Neural crest cell (in vitro differentiated cells): ENCODE data around the gene SPATA2.

GRCh38 chr20:49256922-49257149, 21.0 kb downstream of the ZNFX1 start:
- PRO-cap = no peak

- PRO-cap = bidirectional peak, plus-strand start at chr20:49278642, minus-strand start at chr20:49278428; bidirectional peak, plus-strand start at chr20:49279333, minus-strand start at chr20:49279215
Measured at GRCh38 chr20:49278536-49279414, 918 bp upstream of the ZNFX1 start.

DNA sequence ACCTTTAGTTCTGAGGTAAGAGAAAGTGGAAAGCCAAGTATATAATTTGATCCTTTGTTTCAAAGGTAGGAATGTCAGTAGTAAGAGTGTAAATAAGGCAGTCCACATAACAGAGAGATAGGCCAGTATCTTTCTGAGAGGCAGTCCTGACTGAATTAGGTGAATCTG, 6.0 kb upstream of the ZNFX1 start:
- PRO-cap = no peak

- PRO-cap = no peak
Measured at GRCh38 chr20:49284802-49285326, 7.0 kb upstream of the ZNFX1 start.

DNA sequence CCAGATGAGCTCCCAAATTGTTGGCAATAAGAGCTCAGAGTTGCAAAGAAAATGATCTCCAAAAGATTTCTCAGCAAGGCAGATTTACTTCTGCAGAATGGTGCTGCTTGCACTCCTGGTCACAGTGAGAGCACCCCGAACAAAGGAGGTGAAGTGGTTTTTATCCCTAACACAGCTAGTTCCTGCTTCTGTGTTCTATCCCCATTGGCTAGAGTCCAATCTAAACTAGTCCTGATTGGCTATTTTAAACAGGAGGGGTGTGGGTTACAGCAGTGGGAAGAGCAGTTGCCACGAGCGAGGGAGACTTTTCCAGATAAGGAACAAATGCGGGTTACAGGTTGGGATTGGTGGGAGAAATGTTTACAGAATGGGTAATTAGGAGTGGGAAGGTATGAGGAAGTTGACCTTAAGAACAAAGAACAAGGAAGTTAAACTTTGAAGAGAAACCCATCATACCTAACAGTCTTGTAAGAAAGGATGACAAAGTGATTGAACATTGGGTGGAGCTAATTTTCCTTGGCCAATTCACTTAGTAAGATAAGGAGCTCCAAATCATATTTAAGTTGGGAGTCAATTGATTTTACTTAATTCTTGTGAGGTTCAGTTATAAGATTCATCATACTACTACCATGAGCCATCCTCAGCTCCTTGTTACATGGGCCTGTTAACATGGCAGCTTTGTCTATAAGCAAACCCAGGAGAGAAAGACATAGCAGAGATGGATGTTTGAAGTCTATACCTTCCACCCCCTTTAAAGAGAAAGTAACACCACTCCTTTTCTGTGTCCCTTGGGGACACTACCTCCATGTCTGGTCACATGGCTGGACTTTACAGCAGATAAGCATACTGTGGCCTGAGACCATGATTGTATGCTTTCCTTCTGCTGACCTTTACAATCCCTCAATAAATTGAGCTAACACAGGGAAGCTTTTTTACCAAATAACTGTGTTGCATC, 9.5 kb upstream of the ZNFX1 start:
- PRO-cap = no peak

DNA sequence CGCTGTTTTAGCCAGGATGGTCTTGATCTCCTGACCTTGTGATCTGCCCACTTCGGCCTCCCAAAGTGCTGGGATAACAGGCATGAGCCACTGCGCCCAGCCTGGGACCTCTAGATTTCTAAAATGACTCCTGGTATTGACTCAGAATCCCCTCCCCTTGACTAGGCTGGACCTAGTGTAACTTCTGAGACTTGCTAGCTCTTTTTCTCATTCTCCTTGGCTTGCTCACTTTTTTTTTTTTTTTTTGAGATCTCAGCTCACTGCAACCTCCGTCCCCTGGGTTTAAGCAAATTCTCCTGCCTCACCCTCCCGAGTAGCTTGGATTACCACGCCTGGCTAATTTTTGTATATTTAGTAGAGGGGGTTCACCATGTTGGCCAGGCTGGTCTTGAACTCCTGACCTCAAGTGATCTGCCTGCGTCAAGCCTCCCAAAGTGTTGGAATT, 12.1 kb upstream of the ZNFX1 start:
- PRO-cap = no peak

- PRO-cap = no peak
Measured at GRCh38 chr20:49478035-49478696, 4.3 kb downstream of the KCNB1 start.

- PRO-cap = no peak
Measured at GRCh38 chr20:49483278-49483938, 940 bp upstream of the KCNB1 start.

DNA sequence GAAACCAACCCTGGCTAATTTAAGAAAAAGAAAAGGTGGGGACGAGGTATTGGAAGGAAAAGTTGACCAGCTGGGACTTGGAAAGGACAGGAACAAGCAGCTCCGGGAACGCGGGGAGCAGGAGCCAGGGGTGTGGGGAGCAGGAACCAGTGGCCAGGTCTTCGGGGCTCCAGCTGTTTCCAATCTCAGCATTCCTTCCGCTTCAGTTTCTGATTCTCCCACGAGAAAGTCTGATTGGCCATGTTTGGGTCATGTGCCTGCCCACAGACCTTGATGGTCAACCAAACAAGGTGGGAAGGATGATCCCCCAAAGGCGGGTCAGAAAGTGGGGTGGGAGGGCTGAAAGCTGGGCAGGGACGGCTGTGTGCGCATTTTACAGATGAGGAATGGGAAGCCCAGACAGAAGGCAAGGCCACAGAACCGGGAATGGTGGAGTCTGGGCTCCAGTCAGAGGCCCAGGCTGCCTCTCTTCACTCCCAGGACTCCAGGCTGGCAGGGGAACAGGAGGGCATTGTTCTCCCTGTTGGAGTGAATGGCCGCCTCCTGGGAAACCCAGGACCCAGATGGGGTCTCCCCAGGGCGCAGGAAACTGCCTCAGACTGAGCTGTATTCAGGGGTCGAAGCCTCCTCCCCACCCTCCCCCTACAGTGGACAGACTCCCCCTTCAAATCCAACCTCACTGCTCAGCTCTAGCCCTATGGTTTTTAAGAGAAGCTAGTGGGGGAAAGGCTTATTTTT, 12.1 kb upstream of the PTGIS start:
- PRO-cap = unidirectional peak, plus-strand start at position 371 of the sequence; bidirectional peak, plus-strand start at position 511 of the sequence, minus-strand start at position 428 of the sequence

DNA sequence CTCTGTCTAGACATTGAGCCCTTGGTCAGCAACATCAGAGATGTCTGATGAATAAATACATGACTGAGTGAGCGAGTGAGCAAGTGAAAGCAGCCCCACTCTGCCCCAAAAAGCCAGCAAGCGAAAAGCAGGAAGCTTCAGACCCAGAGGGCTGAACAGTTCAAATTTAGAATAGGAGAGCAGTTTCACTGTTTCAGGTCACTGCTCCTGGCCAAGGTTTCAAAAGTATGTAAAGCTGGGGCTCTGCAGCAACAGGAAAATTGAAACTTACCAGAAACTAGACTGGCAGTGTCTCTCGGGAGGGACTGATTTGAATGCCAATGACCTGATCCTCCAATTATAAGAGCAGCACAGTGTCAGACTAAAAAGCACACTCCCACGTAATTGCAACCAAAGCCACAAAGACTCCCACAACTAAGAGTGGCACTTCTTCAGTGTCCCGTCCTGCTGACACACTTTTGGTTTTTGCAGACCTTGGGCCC, 52.4 kb upstream of the PTGIS start:
- PRO-cap = no peak

- PRO-cap = no peak
Measured at GRCh38 chr20:49630521-49631495, 62.9 kb upstream of the PTGIS start.

GRCh38 chr20:49887124-49887681, 28.1 kb downstream of the SPATA2 start:
- PRO-cap = bidirectional peak, plus-strand start at chr20:49887359, minus-strand start at chr20:49887285; unidirectional peak, minus-strand start at chr20:49887464

DNA sequence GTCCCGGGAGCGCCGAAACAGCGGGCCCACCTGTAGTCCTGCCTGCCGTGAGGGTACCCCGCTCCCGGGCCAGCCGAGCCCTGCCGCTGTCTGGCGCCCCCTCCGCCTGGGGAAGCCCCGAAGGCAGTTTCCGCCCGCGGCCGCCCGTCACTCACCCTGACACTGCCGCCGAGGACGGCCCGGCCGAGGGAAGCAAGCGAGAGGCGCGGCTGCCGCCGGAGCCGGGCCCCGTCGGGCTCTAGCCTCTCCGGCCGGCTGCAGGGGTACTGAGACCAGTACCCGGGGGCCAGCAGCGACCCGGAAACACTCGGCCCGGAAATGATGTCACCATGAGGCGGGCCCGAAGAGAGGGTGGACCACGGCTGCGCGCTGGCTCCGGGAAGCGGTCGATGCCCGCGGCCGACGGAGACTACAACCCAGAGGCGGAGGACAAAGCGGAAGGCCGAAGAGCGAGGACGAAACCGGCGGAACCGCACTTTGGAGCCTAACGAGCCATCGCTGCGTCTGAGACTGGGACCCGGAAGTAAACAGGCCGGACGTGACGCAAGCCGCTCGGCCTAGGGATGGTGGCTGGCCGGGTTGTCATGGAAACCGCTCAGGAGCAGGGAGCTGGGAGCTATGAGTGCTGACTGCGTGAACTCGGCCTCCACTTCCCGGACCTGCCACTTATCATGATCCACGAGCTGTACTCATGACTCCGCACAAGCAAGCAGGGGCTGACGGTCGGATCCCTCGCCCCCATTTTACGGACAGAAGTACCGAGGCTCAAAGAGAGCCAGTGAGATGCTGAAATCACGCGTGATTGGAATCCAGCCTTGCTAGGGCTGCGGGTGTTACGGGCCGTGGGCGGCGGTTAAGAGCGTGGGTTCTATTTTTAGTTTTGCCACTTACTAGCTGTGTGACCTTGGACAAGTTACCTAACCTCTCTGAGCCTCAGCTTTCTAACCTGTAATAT, at the start of gene SPATA2:
SPATA2 (minus strand) TSS at position 305 of the 955 bp plus-strand sequence.
- PRO-cap = unidirectional peak, plus-strand start at position 162 of the sequence; bidirectional peak, plus-strand start at position 405 of the sequence, minus-strand start at position 268 of the sequence; bidirectional peak, plus-strand start at position 585 of the sequence, minus-strand start at position 531 of the sequence

- PRO-cap = no peak
Measured at GRCh38 chr20:49937390-49938191, 1.4 kb downstream of the RNF114 start.

GRCh38 chr20:49964865-49965335, 17.9 kb upstream of the SNAI1 start:
- PRO-cap = no peak

- PRO-cap = no peak
Measured at GRCh38 chr20:50029763-50030574, 47.2 kb downstream of the SNAI1 start.

GRCh38 chr20:50050750-50051257, 62.1 kb downstream of the UBE2V1 start:
- PRO-cap = no peak

- PRO-cap = no peak
Measured at GRCh38 chr20:50109990-50110946, 2.7 kb downstream of the UBE2V1 start.

GRCh38 chr20:50144420-50144793, 9.1 kb downstream of the PEDS1 start:
- PRO-cap = no peak

GRCh38 chr20:50242702-50243383, 52.2 kb downstream of the CEBPB start:
- PRO-cap = bidirectional peak, plus-strand start at chr20:50243245, minus-strand start at chr20:50243091